Thoracic aorta (tissue), 1 donor: ENCODE measurements around a stretch of chr5.

DNA sequence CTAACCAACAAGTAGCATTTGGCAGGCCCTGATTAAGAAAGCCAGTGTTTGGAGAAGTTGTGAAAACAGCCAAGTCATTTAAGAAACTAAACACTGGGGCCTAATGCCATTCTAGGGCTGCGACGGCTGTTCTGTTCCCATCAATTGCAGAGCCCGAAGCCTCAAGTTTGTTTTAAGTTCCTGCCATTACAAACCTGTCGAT lies 4.5 kb upstream of the TGFBI start:
- RAMPAGE, long total RNA: no peak

DNA sequence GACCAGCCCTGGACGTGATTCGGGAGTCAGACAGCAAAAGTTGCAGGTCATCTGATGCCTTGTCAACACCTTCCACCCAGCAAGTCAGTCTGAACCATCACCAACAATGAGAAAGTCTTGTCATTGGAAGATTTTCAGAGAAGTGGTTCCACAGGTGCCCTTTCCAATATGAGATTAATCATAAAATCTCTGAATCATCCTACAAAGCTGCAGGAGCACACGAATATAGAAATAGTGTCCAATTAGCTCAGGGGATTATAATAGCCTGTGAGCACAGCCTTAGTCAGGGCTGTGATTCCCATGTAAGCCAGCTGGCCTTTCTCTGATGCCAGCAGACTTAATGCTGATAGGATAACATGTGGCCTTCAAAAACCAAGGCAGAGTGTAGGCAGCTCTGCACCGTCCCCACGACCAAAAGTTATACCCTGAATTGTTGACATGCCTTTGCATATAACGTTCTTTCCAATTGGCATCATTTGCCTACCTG lies 445.1 kb upstream of the TRPC7 start:
- RAMPAGE, long total RNA: no peak

GRCh38 chr5:137108913-137109320 lies 390.2 kb downstream of the SPOCK1 start:
- RAMPAGE, long total RNA: no peak

DNA sequence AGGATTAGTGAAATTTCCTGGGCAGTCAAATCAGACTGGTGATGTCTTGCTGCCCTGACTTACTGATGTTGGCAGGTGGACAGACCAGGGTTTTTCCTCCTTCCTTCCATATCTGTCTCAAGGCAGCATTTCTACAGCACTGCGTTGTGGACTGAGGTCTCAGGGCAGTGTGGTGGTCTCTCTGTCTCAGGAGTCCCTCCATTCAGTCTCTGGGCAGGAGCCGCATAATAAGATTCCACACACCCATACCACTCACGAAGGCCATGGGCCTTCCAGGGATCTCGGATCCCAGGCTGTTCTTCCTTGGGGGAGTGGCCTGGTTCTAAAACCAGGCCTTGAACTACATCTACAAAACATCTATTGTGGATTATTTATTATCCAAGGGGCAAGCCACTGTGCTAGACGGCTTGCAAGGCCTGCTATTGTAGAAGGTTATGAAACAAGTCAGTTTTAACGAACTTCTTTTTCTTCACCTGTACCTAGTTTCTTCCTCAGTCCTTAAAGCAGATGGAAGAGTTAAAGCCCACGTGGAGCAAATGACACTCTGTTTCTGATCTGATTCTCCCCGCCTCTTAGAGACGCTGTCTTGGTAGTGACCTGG lies 895 bp downstream of the GFRA3 start:
- RAMPAGE, long total RNA: no peak

DNA sequence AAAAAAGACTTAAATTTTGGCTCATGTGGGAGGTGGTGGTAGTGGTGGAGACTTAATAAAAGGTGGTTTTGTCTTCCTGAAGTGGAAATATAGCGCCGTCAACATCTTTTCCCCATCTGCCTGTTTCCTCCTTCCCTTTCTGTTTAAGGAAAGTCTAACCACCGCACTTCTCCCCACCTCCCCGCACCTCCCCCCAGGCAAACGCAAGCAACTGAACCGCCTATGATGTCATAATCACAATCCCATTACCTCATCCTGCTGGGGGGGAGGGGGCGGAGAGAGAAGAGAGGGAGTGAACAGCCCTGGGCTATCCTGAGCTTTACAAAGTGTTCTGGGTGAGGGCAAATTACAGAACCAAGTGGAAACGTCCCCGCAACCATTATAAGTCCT lies 788 bp upstream of the FAM53C start:
- RAMPAGE, long total RNA: no peak

- RAMPAGE, long total RNA: no peak
Measured at GRCh38 chr5:138369577-138370247, 17.2 kb downstream of the KDM3B start.

DNA sequence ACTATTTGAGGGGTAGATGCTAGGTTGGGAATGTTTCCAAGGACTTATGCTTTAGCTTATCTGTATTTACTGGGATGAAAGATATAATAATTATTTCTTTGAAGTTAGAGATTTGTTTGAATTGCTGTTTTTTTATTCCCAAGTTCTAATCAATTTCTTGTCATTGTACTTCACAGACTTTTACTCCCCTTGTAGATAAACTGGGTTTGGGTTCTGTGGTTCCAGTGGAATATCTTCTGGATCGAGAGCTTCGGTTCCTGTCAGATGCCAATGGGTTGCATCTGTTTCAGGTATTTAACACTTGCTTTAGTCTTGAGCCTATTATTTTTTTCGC lies 22.4 kb downstream of the KDM3B start:
- RAMPAGE, long total RNA: no peak

GRCh38 chr5:138385876-138386816 lies 33.7 kb downstream of the KDM3B start:
- RAMPAGE, long total RNA: no peak

- RAMPAGE, long total RNA: no peak
Measured at GRCh38 chr5:138512675-138513232, 30.3 kb downstream of the ETF1 start.

- RAMPAGE, long total RNA: no peak
Measured at GRCh38 chr5:138544053-138545075, 1.3 kb upstream of the ETF1 start.

DNA sequence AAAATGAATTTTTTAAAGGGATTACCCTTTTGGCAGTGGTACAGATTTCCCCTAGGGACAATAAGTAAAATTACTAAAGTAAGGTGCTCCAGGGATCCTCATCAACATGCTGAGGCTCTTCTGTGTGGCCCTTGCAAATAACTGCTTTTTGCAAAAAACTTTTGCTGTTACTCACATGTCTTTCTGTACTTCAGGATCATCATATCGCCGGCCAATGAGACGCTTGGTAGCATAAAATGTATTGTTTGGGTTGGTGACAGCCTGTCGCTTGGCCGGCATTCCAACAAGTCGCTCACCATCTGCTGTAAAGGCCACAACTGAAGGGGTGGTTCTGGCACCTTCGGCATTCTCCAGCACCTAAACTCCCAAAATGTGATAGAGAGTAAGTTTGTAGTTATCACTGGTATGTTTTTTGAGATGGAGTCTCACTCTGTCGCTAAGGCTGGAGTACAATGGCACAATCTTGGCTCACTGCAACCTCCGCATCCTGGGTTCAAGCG lies 4.4 kb downstream of the HSPA9 start:
- RAMPAGE, long total RNA: no peak

DNA sequence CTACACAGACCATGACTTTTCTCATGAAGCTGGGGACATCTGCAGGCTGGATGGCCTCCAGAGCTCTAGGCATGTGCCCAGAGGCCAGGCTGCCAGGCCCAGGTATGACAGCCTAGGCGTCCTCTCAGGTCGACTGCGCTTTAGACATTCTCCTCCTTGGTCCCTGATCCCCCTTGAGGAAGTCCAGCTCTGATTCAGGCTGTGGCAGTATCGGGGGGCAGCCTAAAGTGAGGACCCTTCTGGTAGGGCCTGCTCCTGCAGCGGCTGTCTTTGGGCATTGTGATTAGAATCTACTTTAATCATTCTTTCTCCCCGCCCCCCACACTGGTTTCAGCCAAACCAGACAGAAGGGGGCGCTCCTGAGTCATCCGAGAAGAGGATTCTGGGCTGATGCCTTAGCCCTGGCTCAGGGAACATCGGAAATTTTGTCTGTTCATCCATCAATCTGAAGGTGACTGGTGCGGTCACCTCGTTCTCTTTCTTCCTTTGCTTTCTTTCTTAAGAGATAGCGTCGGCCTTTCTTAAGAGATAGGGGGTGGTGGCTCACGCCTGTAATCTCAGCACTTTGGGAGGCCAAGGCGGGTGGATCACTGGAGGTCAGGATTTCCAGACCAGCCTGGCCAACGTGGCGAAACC lies 66.6 kb upstream of the HSPA9 start:
- RAMPAGE, long total RNA: no peak

- RAMPAGE, long total RNA: no peak
Measured at GRCh38 chr5:138960120-138960624, 85.0 kb upstream of the LRRTM2 start.

DNA sequence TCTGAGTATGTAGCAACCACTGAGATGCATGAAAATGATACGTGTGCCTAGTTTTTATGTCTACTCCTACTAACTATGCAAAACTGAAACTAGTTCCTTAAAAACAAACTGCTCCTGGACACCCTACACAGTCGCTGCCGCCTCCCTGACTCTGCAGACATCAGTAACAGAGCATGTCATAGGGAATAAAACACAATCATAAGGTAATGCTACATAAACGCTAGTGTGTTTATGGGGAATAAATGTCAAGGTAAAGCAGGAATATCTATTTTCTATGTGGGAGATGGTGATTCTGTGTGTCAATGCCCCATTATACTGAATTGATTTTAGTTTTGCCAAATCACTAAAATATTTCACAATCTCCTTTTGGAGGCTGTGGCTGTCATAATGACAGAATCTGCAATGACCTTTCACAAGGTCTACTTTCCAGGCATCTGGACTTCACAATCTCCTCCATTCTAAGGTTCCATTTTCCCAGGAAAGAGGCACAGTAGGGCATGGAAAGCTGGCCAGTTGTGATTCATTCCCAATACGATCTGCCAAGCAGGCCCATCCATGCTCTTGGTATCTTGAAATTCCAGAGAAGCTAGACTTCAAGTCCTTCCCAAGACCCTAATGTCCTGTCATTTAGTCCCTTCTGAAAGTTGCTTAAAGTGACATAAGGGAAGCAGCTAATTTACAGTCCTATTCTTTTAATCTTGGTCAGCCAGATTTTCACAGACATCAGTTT lies 122.6 kb downstream of the SIL1 start:
- RAMPAGE, long total RNA: no peak

DNA sequence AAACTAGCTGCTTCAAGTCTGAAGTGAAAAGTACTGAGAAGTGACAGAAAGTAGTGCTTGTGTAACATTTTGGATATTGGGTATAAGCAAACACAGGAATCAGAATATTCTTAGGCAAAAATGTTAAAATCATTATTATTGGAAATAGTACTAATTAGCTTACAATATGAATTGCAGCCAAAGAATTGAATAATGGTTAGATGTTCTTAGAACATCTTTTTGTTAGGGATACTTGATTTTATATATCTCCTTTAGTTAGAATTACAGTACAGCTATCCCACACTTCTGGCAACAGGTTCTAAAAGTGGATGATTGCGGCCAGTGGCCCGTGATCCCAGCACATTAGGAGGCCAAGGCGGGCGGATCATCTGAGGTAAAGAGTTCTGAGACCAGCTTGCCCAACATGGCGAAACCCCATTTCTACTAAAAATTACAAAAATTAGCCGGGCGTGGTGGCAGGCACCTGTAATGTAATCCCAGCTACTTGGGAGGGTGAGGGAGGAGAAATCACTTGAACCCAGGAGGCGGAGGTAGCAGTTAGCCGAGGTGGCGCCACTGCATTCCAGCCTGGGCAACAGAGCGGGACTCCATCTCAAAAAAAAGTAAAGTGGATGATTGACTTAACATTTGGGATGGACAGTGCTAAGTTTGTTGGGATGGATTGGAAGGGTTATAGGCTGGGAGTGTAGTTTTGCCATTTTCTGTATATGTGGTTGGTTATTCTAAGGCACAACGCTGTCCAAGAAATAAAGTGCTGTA lies 3.2 kb downstream of the MATR3 start:
- RAMPAGE, long total RNA: no peak

- RAMPAGE, long total RNA: no peak
Measured at GRCh38 chr5:139312891-139313242, 19.3 kb downstream of the MATR3 start.

- RAMPAGE, long total RNA: no peak
Measured at GRCh38 chr5:139475198-139475740, 4.5 kb downstream of the SMIM33 start.

- RAMPAGE, long total RNA: start-site peak on the plus strand at chr5:139649125-139649238, 13 reads
Measured at GRCh38 chr5:139649050-139650107, 1.2 kb downstream of the CXXC5 start.

DNA sequence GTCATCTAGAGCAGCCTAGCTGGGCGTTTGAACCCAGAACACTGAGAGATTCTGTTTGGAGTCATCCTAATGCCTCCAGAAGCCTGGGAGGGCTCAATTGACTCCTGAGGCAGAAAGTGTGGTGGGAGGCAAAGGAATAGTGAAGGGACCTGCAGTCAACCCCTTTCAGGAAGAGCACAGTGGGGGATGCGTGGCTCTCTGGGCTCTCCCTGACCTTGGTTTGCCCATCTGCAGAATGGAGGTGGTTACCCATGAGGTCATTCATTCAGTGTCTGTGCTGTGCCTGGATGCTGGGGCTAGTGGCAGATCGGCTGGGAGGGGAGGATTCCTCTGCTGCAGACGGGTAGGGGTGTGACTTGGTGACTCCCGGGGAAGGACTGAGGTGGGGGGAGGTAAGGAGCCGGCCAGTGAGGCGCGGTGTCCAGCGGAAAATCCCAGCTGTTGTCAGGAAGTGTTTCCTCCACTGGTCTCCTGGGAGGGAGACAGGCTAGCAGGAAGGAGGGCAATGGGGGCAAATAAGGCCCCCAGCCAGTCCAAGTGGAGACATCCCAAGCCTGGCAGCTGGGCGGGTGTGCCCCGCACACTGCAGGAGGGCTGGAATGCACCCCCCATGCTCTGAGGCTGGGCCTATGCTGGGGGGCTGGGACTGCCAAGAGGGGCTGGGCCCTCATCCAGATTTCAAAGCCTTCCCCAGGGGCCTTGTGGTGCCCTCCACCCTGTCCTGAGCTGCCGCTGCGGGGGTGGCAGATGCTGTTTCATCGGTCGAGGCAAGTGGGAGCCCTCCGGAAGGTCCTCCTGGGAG lies 10.9 kb downstream of the CXXC5 start:
- RAMPAGE, long total RNA: no peak

- RAMPAGE, long total RNA: no peak
Measured at GRCh38 chr5:139675200-139675758, 27.1 kb downstream of the CXXC5 start.